Mesenchymal stem cell of Wharton's jelly (primary cell): ENCODE measurements around a stretch of chr9.

DNA sequence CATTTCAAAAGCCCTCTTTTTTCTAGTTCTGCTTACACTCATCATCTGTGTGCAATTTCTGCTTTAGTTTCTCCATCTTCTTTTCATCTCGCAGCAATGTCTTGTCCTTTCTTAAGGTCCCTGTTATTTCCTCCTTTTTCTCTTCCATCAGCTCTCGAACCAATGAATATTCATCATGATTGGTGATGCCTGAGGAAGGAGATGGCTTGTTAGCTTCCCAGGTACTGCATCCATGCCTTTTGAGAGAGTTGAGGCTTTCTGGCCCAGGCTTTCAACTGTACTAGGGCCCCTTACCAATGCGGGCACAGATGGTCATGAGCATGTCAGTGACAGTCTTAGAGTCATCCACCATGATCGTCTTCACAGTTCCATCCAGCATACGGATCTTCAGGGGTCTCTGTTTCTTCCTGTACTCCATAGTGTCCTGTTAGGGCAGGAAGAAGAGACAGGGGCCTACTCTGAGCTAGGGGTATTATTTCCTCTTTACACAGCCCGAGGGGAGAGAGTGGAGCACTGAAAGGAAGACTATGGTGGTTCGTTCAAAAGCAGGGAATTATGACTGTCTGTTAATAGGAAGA lies 7.4 kb downstream of the TLN1 start:
- CAGE, long polyA plus RNA = no peak

DNA sequence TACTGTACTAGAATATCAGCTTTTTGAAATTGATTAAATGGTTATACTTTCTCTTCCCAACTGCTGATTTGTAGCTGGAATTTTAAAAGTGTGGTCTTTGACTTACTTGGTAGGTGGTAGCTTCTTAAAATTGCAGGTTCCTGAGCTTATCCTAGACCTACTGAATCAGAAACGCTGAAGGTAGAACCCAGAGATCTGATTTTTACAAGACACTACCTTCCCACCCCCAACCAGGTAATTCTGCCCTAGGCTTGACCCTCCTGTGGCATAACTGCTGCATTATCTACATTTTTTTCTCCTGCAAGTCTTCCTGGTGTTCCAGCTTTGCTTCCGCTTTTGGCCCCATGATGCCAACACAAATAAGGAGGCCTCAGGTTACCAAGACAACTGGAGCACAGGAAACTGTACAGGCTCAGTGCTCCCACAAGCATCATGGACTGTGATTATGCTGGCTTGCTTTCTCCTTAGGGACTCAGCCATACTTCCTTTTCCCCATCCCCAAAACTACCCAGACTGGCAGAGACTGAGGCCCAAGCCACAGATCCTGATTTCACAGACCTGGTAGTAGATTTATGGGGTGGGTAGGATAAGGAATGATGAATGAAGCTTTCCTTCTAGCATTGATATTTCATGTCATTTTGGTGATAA lies 6.5 kb upstream of the MSMP start:
- CAGE, long polyA plus RNA = no peak

DNA sequence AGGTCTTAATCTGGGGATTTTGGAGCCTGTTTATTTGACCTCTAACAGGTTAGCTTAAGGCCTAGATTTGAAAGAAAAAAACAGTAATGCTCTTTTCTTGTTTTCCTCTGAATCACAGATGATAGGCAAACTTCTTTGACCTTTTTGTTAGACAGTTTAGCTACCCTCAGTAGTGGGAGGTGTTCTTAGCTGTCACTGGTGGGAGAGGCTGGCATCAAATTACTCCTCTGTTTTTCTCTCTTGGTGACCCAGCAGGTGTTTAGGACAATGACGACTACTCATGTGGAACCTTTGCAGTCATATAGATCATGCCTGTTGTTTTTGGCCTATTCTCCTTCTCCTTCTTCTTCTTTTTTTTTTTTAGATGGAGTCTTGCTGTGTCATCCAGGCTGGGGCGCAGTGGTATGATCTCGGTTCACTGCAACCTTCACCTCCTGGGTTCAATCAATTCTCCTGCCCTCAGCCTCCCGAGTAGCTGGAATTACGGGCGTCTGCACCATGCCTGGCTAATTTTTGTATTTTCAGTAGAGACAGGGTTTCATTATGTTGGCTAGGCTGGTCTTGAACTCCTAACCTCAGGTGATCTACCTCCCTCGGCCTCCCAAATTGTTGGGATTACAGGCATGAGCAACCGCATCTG lies 15.3 kb upstream of the NPR2 start:
- CAGE, long polyA plus RNA = no peak

DNA sequence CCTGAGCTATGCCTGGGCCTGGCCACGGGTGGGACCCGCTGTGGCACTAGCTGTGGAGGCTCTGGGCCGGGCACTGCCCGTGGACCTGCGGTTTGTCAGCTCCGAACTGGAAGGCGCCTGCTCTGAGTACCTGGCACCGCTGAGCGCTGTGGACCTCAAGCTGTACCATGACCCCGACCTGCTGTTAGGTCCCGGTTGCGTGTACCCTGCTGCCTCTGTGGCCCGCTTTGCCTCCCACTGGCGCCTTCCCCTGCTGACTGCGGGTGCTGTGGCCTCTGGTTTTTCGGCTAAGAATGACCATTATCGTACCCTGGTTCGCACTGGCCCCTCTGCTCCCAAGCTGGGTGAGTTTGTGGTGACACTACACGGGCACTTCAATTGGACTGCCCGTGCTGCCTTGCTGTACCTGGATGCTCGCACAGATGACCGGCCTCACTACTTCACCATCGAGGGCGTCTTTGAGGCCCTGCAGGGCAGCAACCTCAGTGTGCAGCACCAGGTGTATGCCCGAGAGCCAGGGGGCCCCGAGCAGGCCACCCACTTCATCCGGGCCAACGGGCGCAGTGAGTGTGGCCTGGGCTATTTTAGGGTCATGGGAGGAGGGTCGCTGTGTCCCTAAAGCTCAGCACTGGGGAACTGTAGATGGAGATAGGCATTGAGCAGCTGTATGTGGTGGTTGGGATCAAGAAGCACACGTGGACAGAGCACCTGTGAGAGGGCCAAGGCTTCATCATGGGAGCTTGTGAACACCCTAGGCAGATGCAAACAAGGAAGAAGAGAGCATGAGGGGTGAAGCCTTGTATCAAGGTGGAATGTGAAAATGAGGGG lies 1.3 kb downstream of the NPR2 start:
- CAGE, long polyA plus RNA = no peak

DNA sequence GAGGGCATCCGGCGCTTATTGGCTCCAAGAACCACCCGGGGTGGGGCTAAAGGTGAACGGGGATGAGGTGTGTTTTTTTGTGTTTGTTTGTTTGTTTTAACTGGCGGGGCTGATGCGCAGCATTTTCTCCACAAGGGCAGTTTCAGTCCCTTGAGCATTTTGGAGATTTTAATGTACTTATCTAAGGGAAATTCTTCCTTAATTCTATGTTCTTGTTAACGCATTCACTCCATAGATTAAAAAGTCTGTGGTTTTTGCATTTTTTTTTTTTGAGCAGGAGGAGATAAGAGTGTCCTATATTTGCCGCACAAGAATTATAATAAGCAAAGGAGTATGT lies 661 bp upstream of the HINT2 start:
- CAGE, long polyA plus RNA = no peak

DNA sequence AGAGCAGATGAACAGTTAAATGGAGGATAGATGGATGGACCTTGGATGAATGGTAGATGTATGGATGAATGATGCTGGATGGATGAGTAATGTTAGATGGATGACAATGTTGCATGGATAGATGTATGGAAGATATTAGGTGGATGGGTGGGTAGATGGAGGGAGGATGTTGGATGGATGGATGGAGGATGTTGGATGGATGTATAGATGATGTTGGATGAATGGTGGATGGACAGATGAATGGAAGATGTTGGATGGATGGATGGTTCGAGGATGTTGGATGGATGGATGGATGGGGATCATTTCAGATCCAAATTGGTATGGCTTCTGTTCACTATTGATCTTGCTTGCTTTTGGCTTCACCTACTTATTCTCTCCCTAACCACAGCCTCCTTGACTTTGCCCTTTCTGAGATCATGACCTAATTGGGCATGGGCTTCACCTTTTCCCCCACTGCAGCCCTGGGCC lies 9.0 kb downstream of the GLIPR2 start:
- CAGE, long polyA plus RNA = no peak

- CAGE, long polyA plus RNA = no peak
Observed at GRCh38 chr9:36153149-36153502, 16.1 kb upstream of the CCIN start.

DNA sequence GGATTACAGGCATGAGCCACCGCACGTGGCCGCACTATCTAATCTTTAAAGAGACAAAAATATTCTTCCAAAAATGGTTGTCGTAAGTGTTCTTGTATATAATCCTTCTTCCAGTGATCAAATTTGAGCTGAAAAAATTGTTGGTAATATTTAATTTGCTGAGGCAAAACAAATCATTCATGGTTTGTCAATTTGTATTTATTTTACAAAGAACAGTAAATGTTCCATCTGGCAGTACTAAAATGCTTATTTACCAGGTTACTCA lies 6.1 kb downstream of the GNE start:
- CAGE, long polyA plus RNA = no peak

GRCh38 chr9:36337035-36337593 lies 63.0 kb downstream of the RNF38 start:
- CAGE, long polyA plus RNA = no peak

GRCh38 chr9:36485705-36486433 lies 85.8 kb upstream of the RNF38 start:
- CAGE, long polyA plus RNA = no peak

- CAGE, long polyA plus RNA = no peak
Observed at GRCh38 chr9:36985927-36986568, 48.0 kb downstream of the PAX5 start.

GRCh38 chr9:37034929-37035995 lies 1.2 kb upstream of the PAX5 start:
- CAGE, long polyA plus RNA = no peak

DNA sequence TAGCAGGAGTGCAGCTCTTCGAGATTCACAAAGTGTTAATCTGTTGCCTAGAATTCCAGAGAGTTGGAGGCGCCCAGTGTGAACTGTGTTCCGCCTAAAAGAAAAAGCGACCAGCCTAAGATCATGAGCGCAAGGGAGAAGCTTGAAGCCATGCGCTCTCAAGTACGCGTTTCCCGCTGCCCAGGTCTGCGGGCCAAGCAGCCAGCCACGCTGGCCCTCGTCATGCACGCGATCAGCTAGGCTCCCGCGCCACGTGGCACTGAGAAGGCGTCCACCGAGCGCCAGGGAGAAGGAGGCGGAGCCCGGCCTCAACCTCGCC lies 514 bp upstream of the ZCCHC7 start:
- CAGE, long polyA plus RNA = no peak

GRCh38 chr9:37220921-37221556 lies 100.7 kb downstream of the ZCCHC7 start:
- CAGE, long polyA plus RNA = no peak

DNA sequence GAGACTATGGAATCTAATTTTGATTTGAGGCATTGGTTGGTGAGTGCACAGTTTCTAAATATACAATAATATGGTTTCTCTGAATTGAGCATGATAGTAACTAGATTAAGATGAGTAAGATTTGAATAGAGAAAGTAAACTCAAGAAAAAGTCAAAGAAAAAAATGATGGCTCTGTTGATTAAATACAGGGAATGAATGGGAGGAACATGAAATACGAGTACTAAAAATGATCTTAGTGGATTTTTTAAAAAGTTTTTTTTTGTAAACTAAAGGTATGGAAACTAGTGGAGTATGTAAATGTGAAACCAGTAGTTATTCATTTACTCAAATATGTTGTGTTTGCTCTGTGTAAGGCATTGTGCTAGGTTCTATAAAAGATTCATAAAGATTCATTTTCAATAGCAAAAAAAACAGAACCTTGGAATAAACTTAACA lies 101.2 kb downstream of the ZCCHC7 start:
- CAGE, long polyA plus RNA = no peak

GRCh38 chr9:37417842-37418814 lies 4.4 kb upstream of the GRHPR start:
- CAGE, long polyA plus RNA = no peak

GRCh38 chr9:37438073-37438651 lies 15.7 kb downstream of the GRHPR start:
- CAGE, long polyA plus RNA = no peak

GRCh38 chr9:37689779-37690056 lies 39.0 kb downstream of the FRMPD1 start:
- CAGE, long polyA plus RNA = no peak

- CAGE, long polyA plus RNA = no peak
Observed at GRCh38 chr9:37904648-37905048, 721 bp upstream of the SLC25A51 start.

DNA sequence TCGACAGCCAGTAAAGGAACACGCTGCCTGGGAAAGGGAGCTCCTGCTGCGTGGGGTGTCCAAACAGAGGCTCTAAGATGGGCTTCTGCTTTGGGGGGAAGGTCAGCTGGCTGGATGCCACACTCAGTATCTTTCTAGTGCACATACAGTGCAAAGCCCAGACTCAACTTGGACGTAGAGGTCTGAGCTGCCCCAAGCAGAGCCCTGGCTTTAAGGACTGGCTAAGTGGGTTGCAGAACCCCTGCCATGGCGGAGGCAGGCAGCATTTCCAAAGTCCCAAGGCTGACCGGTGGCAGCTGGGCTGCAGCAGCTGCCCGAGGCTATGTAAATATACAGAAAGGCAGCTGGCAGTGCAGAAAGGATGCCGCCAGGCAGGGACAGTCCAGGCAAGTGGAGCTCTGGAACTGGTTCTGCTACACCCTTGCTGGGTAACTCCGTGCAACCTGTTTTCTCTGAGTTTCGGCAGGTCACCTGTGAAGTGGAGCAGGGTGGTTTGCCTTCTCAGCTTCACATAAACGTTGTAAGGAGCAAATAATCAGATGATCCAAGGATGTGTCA lies 46.1 kb downstream of the SHB start:
- CAGE, long polyA plus RNA = no peak